ENCODE data around the genes OR5AN1, OR4D10 and OOSP4A.

- PRO-cap: no peak
These were observed 893 bp downstream of the ZDHHC5 start for GRCh38 chr11:57668864-57669150.

- PRO-cap: no peak
These were observed 11.8 kb downstream of the MED19 start for GRCh38 chr11:57700131-57700749.

- PRO-cap: no peak
These were observed 1.2 kb downstream of the SELENOH start for GRCh38 chr11:57742506-57742787.

DNA sequence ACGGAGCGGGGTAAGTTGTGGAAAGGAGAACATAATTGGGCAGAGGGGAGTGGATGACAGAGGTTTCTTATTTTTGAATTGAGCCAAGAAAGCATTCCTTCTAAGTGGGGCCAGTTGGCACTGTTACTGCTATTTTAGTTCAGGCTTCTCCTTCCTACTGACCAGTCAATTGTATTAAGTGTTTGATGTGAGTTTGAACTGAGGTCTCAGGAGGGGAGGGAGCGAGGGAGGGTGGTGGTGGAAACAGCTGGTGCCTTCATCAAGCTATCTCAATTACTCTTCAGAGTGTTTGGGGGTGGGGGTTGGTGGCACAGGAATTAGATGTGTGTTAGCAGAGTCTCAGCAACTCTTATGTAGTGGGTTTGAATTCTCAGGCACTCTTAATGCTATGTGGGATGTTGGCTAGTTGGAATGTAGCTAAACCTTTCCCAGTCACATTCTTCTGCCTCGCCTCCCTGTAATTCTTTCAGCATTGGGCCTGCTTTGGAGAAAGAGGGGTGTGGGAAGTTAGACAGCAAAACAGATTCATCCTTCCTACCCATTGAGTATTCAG lies 14.5 kb downstream of the CTNND1 start:
- PRO-cap: no peak

- PRO-cap: no peak
These were observed 64.4 kb downstream of the CTNND1 start for GRCh38 chr11:57825979-57826373.

GRCh38 chr11:58935036-58935610 lies 4.2 kb upstream of the GLYATL1 start:
- PRO-cap: no peak

- PRO-cap: no peak
These were observed 2.8 kb downstream of the FAM111A start for GRCh38 chr11:59145410-59145810.

- PRO-cap: no peak
These were observed 20.0 kb downstream of the DTX4 start for GRCh38 chr11:59191802-59192474.

DNA sequence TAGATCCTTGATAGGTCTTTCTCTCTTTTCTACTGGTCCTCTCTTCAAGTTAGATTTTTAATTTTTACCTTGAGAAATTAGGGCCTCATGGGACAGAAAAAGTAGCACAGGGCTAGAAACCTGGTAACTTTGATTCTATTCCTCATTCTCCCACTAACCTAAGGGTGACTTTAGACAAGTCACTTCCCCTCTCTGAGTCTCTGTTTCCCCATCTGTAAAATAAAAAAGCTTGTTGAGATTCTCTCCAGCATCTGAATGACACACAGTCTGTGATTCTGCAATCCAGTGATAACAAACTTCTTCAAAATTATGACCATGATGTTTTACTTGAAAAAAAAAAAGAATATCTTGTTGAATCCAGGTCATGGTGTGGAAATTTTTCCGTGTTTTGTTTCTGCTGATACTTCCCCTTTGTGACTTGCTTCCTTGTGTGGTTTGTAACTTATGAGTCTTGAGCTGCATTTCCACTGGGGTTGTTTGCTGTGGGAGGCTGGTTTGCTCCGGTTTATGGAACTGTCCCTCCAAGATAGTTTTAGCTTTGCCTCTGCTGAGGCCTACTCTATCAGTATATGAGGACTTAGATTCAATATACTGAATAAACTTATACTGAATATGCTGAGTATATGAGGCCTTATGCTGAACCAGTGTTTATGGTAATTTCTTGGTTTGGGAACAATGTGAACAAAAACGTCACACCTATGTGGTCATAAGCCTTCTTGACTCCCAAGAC lies 9.9 kb upstream of the MPEG1 start:
- PRO-cap: no peak

GRCh38 chr11:59224119-59225055 lies 11.7 kb upstream of the MPEG1 start:
- PRO-cap: no peak

DNA sequence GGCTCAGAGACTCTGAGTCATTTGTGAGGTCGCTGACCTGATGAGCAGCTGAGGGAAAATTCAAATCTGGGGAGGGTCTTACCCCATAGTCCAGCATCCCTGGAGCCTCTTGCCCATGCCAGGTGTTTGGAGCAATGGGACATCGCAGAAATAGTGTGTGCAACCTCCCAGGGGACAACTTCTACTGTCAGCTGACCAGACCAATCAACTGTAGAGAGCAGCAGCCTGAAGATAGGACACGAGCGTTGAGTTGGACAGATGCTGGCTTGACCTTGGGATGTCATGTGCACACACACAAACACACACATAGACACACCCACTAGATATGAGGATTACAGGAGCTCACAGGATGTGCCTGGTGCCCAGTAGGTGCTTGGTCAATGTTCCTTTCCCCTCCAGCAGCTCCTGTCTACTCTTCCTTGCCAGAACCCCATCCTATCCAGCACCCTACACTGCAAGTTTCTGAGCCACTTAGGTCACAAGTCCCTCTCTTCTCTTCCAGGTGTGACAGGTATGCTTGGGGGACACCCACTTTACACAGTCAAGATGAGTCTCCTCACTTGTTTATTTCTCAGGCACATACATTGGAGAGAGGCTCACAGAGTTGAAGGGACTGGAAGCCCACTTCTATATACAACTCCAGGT lies 59.2 kb upstream of the MPEG1 start:
- PRO-cap: no peak

- PRO-cap: no peak
These were observed at the start of gene OR5AN1 for GRCh38 chr11:59358605-59359075. TSS of gene OR5AN1 (plus strand) at chr11:59358895.

- PRO-cap: no peak
These were observed at the start of gene OR4D10 for GRCh38 chr11:59473098-59473511. TSS of gene OR4D10 (plus strand) at chr11:59473315.

DNA sequence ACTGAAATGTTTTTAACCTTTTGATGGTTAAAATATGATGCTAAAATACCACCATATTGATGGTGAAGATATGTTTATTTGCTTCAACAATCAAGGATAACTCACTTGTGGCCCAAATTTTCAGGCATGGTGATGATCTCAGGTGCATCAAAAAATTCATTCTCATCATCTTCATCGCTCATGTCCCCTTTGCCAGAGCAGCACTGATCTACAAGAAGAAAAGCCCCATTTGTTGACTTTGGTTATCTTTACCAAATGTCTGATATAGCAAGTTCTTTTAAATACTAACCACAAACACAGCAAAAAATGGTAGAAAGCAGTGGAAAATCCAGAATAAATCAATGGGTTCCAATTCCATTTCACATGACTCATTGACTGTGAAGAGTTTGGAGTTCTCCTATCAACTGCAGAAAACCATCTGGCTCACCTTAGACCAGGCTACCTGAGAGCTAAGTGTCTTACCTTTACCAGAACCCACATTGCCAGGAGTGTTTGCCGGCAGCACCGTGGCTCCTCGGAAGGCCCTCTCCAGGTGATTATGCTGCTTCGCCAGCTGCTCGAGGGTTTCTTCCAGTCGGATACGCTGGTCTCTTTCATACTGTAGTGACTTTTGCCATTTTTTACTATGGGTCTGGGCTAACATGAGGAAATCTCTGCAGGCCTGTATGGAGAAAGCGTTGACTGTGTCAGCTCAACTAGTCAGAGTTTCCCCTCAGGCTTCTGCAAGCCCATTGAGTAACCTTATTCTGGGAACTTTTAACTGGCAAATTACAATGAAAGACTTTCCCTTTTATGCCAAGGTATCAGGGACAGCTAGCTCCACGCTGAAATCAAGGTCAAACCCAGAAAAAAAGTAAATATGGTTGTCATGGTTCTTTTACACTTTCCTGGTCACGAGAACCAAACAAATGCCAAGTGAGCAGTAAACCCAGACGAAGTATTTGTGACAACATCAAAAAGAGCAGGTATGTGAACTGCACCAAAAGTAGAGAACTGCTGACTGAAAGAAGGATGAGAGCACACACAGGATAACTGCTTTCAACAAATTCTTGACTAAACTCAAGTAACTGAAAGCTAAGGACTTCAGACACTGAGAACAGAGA lies 14.0 kb downstream of the OSBP start:
- PRO-cap: no peak

GRCh38 chr11:59603728-59604107 lies 11.9 kb downstream of the OSBP start:
- PRO-cap: no peak

DNA sequence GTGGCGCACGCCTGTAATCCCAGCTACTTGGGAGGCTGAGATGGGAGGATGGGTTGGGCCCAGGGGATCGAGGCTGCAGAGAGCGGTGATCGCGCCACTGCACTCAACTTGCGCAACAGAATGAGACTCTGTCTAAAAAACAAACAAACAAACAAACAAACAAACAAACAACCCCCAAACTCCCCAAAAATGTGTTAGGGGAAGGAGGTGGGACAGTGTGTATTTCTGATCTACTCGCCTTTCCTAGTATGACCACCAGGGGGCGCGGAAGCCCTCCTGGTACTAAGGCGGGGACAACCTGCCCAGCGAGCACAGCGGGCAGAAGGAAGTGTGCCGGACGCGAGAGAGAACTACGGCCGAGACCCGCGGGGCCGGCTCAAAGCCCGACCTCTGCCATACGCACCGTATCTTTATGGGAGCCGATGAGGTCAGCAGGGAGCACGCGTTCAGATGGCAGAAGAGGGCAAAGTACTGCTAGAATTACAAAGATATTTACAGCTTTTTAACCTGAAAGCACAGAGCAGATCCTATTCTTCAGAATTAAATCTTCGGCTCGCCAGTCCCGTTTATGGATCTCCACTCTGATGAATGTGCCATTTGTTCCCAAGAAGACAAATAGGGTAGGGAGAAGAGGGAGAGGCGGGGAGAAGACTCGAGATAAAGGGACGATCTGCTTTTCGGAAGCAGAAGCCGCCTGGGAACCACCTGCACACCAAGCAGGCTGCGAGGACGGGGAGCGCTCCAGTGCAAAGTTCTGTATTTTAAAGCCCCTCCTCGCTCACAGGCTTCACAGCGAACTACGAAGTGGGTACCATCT lies 1.1 kb upstream of the STX3 start:
- PRO-cap: unidirectional peak, plus-strand start at position 312 of the sequence

DNA sequence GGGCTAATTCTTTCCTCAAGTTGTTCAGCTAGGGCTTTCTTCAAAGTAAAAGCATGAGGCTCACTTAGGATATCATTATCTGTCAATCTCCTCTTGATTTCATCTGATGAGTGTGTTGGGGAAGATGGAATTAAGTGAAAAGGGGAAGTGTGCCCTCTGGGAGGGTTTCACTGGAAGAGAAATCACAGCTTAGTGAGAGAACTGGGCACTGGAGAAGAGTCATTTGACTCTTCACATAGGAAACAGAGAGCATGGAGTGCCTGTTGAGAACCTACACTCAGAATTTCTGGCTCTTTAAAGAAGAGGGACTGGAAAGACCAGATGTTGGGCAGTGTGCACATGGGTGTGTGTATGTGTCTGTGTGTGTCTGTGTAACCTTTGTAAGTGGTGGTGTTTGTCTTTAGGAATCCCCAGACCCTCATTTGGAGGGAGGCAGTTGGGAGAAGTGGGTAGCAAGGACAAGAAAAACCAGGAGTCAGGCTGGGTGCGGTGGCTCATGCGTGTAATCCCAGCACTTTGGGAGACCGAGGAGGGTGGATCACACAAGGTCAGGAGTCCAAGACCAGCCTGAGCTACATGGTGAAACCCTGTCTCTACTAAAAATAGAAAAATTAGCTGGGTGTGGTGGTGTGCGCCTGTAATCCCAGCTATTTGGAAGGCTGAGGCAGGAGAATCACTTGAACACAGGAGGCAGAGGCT lies 10.0 kb downstream of the STX3 start:
- PRO-cap: no peak

DNA sequence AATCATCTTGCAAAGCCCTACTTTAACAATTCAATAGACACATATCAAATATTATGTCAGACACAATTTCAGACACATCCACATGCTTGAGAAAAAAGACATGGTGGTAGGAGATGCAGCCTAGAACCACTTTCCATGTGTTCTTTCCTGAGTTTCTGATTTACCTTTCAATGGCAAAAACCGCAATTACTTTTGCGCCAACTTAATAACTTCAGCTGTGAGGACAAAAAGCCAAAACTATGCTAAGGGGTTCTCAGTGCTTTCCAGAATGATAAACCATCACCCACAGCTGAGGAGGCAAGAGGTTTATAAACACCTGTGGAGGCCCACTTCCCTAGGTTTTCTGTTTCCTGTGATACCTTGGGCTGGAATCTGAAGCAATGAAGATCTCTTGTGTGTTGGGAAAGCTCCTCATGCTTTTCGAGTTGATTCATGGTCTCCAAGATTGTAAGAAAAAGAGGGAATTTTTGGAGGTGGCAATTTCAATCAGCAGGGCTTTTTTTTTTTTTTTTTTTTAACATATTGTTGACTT lies at the start of gene OOSP4A:
Gene OOSP4A, plus strand, starts transcription at position 381 of the 532 bp plus-strand sequence.
- PRO-cap: no peak

- PRO-cap: no peak
These were observed 8.4 kb upstream of the MS4A4E start for GRCh38 chr11:60251292-60251804.

GRCh38 chr11:60347397-60347777 lies 20.3 kb downstream of the MS4A6E start:
- PRO-cap: no peak